Measurements from ENCODE around the genes PES1, SLC35E4 and RNF185.

- PRO-cap: unidirectional peak, minus-strand start at chr22:30591896
- RAMPAGE, long total RNA, 4 experiments: start-site peak on the minus strand in 4 of 4 experiments, at chr22:30591867-30591916 at its widest, 112 to 326 reads per replicate
Observed at GRCh38 chr22:30591644-30592469, at the start of gene PES1. TSS of gene PES1 (minus strand) at chr22:30591910.

DNA sequence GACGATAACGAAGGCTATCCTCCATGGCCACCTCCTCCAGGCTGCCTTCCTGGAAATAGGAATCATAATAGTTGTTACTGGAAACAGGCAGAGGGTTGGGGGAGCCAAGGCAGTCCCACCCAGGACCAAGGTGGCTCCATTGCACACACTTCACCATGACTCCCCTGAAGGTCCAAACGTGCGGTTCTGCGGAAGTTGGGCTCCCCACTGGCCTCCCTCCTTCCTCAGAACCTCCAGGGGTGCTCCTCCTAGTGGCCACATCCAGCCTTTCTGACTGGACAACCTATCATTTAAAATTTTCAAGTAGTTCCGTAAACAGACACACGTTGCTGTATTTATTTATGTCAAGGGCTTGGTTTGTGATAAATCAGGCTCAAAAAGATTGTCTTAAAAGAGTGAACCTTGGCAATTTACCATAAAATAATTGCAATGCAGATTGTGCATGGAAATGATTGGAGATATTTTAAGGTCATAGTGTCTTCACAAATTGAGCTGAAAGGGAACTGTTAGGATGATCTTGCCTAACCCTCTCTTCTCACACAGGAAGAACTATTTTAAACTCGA lies 1.4 kb upstream of the TCN2 start:
- PRO-cap: no peak
- RAMPAGE, long total RNA, 4 experiments: no peak in any of the 4 experiments

GRCh38 chr22:30635251-30636359 lies at the start of gene SLC35E4:
TSS of gene SLC35E4 (plus strand) at chr22:30635781.
- PRO-cap: bidirectional peak, plus-strand start at chr22:30635714, minus-strand start at chr22:30635521
- RAMPAGE, long total RNA, 4 experiments: no peak in any of the 4 experiments

DNA sequence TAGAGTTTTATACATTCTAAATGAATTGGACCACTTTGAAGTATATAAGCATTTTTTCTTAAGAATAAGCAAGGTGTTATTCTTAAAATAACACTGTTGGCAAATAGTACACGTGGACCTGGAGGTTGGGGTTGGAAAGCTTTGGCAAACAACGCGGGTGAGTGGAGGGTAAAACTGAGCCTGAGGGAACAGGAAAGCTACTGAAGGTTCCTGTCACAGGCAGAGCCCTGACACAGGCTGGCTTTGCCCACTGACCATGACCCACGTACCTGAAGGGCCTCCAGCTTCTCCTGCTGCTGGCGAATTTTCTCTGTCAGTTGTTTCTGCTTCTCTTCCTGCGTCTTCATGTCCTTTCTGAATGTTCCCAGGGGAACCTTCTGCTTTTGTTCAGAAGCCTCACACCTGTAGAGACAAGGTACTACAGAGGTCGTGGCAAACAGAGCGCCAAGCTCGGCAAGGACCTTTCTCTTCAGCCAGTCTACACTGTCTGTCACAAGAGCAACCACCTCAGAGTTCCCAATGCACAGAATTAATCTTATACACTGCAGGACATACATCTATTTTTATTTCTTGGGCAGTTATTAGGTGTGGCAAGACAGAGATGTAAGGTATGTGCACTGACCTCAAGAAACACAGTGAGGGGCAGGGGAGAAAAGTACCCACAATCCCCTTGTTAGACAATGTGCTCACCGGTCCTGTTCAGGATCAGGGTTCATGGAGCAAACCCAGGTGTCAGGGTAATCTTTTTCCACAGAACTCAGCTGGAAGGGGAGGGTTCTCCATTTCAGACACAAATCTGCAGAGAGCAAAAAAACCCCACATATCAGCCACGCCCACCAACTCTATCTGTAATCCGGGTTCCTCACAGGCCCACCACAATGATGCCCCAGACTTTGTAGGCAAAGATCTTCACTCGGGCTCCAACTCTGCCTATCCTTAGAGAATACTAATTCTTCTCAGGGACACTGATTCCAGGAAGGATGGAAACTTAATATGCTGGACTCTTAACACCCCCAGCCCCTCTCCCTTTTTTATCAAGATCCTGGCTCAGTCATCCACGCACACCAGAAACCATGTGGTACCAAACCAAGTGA lies 32.0 kb downstream of the MORC2 start:
- PRO-cap: no peak
- RAMPAGE, long total RNA, 4 experiments: no peak in any of the 4 experiments

DNA sequence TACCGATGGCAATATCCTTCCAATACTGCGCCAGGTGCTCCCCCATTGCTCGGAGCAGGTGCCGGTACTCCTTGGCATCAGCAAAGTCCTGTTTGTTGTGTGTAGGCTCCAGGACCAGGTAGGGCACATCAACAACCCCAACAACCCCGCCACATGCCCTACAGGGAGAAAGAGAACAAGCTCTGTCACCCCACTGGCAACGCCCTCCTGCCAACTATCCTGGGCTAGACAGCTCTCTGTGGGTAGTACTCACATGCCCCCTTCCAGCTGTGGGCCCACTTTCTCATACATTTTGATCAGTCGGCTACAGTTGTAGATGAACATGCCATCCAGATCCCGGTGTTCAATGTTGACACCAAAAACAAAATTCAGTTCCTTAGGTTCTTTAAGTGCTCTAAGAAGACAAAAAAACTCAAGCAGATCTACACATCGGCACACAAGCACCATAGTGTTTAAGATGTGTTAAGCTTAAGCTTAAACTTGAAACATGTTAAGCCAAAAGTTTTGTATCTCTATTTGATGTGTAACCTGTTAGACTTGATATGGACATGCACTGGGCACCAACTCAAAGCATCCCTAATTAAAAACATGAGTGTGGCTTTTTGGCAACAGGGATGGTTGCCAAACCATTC lies 30.6 kb downstream of the MORC2 start:
- PRO-cap: no peak
- RAMPAGE, long total RNA, 4 experiments: no peak in any of the 4 experiments

DNA sequence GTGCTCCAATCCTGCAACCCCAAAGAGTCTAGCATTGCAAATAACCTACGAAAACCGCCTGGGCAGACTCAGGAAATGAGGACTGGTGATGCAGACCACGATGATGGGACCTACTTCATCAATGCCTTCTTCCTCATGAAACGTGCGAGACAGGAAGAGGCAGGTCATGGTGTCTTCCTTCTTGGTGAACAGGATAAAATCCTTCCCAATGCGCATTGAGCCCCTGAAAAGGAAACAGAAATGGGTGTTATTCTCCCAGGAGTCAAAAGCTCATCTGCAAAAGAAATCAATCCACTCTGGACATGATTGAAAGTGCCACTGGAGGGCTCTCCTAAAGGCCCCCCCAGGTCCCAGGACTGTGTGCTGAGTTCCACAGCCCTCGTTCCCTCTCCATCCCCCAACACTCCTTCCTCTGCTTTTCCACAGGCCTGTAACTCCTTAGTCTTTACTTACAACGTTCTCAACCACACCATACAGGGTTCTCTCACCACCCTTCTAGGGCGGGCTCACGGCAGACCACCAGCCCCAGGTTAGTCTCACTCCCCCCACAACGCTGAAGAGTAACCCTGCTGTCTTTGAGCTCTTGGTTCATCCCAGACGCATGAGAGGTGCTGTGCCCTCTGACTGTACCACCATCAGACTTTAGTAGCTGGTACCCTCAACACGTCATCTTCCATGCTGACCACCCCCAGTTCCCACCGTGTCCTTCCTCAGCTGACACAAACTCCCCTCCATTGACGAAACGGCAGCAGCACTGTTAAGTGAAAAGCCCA lies 22.2 kb downstream of the MORC2 start:
- PRO-cap: no peak
- RAMPAGE, long total RNA, 4 experiments: no peak in any of the 4 experiments

GRCh38 chr22:30978065-30979077 lies 9.8 kb upstream of the MORC2 start:
- PRO-cap: no peak
- RAMPAGE, long total RNA, 4 experiments: no peak in any of the 4 experiments

GRCh38 chr22:31046586-31047087 lies 34.5 kb upstream of the SMTN start:
- PRO-cap: no peak
- RAMPAGE, long total RNA, 4 experiments: no peak in any of the 4 experiments

GRCh38 chr22:31081861-31082995 lies 1.1 kb downstream of the SMTN start:
- PRO-cap: unidirectional peak, minus-strand start at chr22:31082372
- RAMPAGE, long total RNA, 4 experiments: no peak in any of the 4 experiments

- PRO-cap: no peak
- RAMPAGE, long total RNA, 4 experiments: no peak in any of the 4 experiments
Observed at GRCh38 chr22:31118970-31119659, 3.7 kb upstream of the INPP5J start.

- PRO-cap: no peak
- RAMPAGE, long total RNA, 4 experiments: no peak in any of the 4 experiments
Observed at GRCh38 chr22:31131627-31132150, 8.6 kb downstream of the PLA2G3 start.

- PRO-cap: bidirectional peak, plus-strand start at chr22:31160190, minus-strand start at chr22:31160094
- RAMPAGE, long total RNA, 4 experiments: start-site peak on the plus strand in 4 of 4 experiments, at chr22:31160175-31160232 at its widest, 39 to 99 reads per replicate
Observed at GRCh38 chr22:31159860-31160749, at the start of gene RNF185. TSS of gene RNF185 (plus strand) at chr22:31160182.

DNA sequence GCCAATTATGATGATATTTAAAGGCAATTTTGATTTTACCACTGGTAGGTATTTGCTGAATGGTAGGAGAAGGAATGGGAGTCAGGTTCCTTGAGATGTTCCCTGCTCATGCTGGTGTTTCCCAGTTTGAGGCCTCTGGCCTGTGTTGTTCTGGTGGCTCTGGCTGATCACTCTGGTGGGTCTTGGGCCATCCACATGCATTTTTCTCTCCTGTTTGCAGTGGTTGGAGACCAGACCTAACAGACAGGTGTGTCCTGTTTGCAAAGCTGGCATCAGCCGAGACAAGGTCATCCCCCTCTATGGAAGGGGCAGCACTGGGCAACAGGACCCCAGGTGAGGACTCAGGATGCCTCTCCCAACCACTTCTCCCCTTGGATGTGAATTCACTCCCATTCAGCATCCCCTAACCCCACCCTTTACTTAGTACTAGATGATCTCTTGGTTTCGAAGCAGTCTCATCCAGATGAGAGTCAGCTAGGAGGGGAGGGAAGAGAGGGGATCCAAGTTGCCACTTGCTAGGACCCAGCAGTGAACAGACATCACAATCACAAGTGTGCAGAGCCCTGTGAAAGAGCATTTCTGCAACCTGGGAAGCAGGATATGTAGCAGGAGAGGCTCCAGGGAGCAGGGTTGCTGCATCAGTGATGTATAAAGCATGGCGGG lies 16.7 kb upstream of the LIMK2 start:
- PRO-cap: no peak
- RAMPAGE, long total RNA, 4 experiments: no peak in any of the 4 experiments

DNA sequence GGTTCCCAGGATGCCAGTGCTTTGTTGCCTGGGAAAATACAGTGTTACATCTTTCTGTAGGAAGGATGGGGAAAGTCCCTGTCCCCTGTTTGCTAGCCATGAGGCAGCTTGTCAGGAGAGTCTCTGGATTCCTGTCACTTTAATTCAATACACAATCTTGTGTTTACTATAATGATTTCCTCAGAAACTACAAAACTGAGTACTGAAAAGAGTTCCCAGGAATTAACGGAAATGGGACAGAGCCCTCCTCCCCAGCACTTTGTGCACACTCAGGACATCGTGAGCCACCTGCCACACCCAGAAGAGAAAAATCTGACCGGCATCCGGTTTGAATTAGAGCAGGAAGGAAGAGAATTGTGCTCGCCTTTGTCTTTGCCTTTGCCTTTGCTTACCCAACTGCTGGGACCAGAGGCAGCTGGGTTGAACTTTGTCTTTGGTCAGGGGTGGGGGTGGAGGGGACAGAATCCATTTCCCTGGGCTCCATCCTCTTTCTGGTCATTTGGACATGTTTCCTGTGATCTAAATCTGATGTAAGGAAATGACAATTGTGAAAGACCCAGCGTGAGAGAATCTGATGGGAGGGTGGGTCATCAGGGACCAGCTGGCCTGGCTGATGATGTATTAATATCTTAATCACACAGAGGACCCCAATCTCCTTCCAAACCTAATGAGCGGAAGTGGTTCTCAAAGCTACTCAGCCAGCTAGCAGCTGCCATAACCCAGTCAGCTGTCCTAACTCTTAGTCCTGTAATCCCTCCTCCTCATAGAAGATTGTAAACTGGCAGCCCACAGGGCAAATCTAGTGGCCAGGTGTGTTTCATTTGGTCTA lies 1.2 kb upstream of the LIMK2 start:
- PRO-cap: no peak
- RAMPAGE, long total RNA, 4 experiments: no peak in any of the 4 experiments

DNA sequence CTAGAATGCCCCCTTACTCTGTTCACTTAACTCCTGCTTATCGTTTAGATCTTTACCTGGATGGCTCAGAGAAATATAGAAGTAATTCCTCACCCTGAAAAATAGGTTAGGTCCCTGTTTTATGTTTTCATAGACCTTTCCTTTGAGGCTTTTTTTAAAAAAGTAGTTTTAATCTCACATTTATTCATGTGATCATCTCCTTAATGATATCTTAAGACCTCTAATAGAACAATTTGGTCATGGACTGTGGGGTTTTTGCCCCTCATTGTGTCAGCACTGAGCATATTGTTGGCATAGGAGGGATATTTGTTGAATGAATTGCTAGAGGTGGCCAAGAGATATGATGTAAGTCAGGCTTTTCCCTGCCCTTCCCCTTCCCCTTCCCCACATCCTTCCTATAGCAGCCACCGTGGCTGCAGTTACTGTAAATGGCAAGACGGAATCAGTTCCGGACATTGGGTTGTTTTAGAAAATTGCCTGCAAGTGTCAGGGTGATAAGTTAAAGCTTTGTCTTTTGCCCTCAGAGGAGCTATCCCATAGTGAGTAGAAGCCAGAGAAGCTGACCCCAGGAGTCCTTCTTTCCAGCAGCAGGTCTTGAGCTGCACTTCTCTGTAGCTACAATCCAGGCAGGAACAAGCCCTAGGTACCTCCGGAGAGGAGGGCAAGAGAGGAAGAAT lies 22.9 kb downstream of the LIMK2 start:
- PRO-cap: no peak
- RAMPAGE, long total RNA, 4 experiments: no peak in any of the 4 experiments

- PRO-cap: no peak
- RAMPAGE, long total RNA, 4 experiments: no peak in any of the 4 experiments
Observed at GRCh38 chr22:31243247-31243714, 31.2 kb downstream of the LIMK2 start.

DNA sequence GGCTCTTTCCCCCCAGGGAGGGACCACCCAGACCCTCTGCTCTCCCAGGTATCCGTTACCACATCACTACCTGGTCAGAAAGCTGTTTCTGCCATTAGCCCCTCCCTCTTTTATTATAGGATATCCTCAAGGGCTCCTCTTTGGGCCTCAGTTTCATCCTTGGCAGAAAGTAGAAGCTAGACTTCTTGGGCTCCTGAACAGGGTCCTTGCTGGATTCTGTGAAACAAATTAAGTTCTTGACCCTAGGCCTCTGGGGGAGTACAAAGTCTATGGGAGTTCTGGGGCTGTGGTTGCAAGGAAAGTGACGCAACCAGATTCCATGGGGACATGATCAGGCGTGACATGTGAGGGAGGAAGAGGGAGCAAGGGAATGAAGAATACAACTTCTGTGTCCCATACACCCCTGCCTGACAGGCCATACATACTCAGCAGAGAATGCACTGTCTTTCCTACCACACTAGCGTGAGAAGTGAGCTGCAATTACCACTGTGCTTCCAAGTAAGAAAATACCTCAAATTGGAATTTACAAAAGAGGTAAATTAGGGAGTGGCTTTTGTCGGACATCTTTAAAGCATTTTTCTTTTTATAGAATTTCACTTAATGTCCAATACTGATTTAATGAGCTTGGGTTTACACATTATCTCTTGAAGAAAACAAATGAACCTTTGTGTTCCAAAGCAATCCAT lies 38.7 kb downstream of the LIMK2 start:
- PRO-cap: no peak
- RAMPAGE, long total RNA, 4 experiments: no peak in any of the 4 experiments

GRCh38 chr22:31630690-31631470 lies 31.1 kb downstream of the PISD start:
- PRO-cap: unidirectional peak, minus-strand start at chr22:31630835
- RAMPAGE, long total RNA, 4 experiments: start-site peak on the minus strand in 1 of 4 experiments, at chr22:31630779-31630839 at its widest, 46 reads per replicate

DNA sequence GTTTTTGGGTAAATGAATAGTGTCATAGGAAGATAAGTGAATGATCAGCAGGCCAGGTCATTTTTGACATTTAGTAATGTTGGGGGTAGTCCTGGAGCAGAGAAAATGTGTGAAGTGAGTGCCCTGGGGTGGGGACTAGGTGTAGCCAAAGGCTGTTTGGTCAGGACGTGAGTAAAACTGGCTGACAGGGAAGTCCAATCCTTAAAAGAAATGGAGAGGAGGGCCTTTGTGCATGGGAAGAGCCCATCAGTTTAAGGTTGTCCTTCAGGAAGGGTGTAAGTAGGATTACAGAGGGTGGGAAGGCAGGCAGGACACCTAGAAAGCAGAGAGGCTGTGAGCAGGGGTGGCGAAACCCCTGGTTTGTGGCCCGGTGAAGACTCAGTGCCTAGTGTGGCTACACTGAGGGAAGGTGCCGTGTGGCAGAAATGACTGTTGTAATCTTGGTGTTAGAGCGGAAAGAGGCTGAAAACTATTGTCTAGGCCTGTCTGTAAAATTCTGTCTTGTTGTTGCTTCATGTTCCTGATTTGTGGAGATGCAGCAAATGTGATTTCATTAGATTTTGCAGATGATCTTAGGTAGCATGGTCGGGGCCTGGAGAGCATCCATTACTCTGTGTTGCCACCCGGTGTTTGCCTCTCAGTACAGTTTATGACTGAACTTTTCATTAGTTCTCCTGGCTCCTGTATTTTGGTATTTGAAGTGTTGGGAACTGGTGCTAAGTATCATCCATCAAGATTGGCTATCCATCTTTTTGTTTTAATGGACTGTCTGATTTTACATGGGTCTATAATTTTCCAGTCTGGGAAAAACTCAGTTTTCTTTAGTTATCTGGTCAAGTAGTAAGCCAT lies 7.5 kb downstream of the YWHAH start:
- PRO-cap: no peak
- RAMPAGE, long total RNA, 4 experiments: no peak in any of the 4 experiments

GRCh38 chr22:31954462-31954969 lies 10.2 kb downstream of the YWHAH start:
- PRO-cap: unidirectional peak, minus-strand start at chr22:31954673
- RAMPAGE, long total RNA, 4 experiments: no peak in any of the 4 experiments